ENCODE data around the genes ANXA3, CFAP299 and HNRNPDL.

GRCh38 chr4:77817621-77818100 is 1.5 kb downstream of the CNOT6L start:
- PRO-cap = no peak
- RAMPAGE, long total RNA, 2 experiments = no peak in any of the 2 experiments

DNA sequence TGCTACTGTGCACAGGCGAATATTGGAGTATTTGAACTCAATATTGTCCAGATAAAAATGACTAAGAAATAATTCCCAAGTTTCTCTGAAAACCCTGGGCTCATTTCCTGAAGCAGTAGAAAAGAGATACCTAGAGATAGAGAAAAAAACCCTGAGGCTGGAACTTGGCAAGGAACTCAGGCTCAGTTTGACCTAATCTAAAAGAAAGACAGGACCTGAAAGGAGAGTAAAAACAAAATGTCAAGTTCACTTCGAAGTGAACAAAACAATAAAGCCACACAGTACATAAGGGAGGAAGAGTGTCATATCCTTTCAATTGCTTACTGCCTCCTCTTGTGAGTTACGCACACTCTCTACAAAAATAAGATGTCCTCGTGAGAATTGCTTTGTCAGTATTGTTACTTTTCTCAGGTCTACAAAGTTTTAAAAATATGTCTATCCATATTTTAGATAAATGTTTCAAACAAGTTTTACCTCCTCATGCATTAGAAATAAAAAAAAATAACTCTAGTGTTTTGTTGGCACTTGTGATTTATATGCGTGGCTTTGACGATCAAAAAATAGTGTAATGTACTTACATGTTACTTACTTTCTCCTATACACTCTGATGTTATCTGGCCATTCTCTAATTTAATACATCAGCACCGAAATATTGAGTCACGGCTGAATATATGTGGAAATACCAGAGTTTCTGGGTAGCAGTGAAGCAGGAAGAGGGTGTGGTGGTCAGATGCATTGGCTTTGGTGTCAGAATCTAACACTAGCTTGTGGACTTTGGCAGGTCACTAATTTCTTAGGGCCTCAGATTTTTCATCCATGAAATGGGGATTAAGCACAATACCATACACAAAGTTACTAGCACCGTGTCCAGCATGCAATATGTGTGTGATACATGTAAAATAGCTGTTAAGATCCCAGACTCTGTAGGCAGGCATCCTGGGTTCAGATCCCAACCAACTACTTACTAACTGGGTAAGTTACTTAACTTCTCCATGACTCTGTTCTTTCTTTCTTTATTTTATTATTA is 8.1 kb upstream of the MRPL1 start:
- PRO-cap = bidirectional peak, plus-strand start at position 358 of the sequence, minus-strand start at position 258 of the sequence
- RAMPAGE, long total RNA, 2 experiments = no peak in any of the 2 experiments

- PRO-cap = bidirectional peak, plus-strand start at chr4:78551758, minus-strand start at chr4:78551815
- RAMPAGE, long total RNA, 2 experiments = start-site peak on the plus strand in 2 of 2 experiments, at chr4:78551703-78551820 at its widest, 305 to 2,567 reads per replicate
These were observed at the start of gene ANXA3 for GRCh38 chr4:78551509-78552420. ANXA3 (plus strand) TSS chr4:78551770.

GRCh38 chr4:78645695-78646793 is 94.5 kb downstream of the ANXA3 start:
- PRO-cap = bidirectional peak, plus-strand start at chr4:78646205, minus-strand start at chr4:78646089
- RAMPAGE, long total RNA, 2 experiments = no peak in any of the 2 experiments

DNA sequence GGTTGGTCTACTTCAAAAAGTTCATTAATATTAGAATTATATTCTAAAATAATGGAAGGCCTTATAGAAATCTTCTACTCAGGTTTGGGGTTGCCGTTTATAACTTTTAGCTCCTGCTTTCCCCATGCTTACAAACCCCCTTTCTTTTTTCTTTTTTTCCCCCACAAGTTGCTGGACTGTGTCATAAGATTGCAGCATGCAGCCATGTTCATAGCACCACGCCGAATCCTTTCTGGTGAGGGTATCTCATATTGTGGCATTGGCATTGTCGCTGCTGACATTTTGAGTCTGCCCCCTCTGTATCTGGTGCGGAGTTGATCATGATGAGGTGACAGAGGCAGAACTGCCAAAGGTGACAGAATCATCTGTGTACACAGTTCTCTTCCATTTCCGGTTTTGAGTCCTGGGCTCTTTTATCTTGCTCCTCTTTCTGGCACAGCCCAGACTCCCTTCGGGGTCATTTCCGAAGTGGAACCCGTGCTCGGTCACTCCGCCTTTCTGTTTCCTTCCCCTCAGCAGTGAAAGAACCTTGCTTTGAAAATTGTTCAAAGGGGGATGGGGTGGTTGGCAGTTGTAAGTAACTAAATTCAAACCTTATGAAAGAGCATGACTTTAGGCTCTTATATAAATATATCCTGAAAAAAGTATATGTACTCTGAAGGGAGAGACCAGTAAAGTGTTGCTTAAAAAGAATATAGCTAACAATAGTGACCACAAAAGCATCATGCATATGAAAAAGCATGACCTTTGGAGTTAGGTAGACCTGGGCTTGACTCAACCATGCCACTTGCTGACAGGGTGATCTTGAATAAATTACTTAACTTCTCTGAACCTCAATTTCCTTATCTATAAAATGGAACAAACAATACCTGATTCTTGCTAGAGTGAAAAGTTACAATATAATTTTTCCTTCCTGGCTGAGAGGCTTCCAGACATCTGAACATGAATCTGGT is 55.0 kb upstream of the BMP2K start:
- PRO-cap = no peak
- RAMPAGE, long total RNA, 2 experiments = no peak in any of the 2 experiments

GRCh38 chr4:78938290-78938755 is 915 bp downstream of the PAQR3 start:
- PRO-cap = no peak
- RAMPAGE, long total RNA, 2 experiments = no peak in any of the 2 experiments

DNA sequence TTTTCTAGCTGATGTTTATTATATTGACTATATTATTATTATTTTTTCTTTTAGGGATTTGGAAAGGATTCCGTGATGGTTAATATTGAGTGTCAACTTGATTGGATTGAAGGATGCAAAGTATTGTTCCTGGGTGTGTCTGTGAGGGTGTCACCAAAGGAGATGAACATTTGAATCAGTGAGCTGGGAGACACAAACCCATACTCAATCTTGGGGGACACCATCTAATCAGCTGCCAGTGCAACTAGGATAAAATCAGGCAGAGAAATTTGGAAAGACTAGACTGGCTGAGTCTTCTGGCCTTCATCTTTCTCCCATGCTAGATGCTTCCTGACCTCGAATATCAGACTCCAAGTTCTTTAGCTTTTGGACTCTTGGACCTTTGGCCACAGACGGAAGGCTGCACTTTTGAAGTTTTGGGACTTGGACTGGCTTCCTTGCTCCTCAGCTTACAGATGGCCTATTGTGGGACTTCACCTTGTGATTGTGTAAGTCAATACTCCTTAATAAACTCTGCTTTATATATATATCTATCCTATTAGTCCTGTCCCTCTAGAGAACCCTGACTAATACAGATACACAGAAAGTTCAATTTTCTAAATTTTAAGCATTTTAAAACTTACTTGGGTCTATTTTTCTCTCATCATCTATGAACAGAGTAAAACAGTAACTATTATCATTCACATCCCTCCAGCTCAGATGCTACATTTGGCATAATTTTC is 85.2 kb upstream of the GK2 start:
- PRO-cap = no peak
- RAMPAGE, long total RNA, 2 experiments = no peak in any of the 2 experiments

- PRO-cap = unidirectional peak, plus-strand start at chr4:80071093
- RAMPAGE, long total RNA, 2 experiments = no peak in any of the 2 experiments
These were observed 2.5 kb downstream of the ANTXR2 start for GRCh38 chr4:80070251-80071268.

DNA sequence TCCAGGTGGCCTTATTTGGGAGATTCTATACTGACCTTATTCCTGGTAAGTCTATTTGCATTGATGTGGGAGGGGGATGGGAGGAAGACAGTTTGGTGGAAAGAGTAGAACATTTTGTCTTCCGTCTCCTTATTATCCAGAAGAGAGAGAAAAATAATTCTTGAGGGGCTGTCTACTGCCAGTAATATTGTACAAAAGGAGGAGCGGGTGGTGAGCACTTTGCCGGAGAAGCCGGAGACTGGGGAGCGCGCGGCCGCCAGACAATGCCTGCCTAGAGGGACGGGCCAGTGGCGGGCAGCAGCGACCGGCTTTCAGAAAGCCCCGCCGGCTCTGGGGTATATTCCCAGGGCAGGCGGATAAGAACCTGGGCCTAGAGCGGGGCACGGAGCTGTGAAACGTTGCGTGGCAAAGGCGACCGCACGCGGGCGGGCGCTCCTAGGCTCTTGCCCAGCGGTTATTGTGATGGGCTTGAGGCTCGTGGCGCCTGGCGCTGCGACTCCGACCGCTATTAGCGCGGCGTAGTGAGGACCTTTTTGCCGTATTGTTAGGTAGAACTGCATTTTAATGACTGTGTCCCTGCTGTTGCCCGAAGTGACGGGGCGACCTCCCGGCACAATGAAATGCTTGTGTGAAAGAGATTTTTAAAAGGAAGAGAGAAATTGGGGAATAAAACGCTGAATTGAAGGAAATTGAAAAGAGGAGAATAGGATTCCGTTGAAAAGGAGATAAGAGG is 582 bp downstream of the PRDM8 start:
- PRO-cap = no peak
- RAMPAGE, long total RNA, 2 experiments = no peak in any of the 2 experiments

DNA sequence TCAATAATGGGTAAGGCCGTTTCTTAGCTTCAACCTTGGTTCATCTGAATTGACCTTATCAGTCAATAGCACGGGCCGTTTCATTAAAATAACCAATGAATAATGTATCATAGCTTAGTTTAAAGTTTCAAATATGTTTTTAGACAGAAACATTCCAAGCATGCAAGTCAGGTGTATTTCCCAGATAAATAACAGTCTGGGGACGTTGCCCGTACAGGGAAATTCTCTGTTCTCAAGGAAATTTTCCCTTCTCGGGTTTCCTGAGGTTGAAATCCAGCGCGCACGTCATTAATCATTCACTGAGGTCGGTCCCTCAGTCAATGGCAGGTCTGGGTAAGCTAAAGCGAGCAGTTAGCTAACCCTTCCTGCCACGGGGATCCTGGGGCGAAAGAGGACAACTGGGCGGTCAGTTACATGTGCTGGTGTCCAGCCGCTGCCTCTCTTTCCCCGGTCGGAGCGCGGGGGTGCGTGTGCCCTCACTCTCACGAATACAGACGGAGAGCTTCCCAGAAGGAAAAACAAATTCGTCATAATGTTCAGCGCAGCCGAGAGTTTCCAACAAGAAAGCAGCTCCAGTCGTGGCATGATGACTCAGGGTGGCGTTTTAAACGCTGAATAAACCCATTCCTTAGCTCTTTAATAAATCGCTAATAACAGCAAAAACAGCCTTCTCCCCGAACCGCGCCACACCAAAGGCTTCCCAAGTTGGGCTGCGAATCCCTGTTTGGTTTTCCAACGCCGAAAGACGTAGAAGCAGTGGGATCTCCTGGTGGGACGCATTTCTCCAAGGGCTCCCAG is 903 bp upstream of the FGF5 start:
- PRO-cap = no peak
- RAMPAGE, long total RNA, 2 experiments = no peak in any of the 2 experiments

GRCh38 chr4:80335311-80336247 is at the start of gene CFAP299:
CFAP299 (plus strand) TSS chr4:80335730.
- PRO-cap = no peak
- RAMPAGE, long total RNA, 2 experiments = start-site peak on the plus strand in 1 of 2 experiments, at chr4:80335751-80335757 at its widest, 53 reads per replicate

GRCh38 chr4:80439499-80440143 is 104.1 kb downstream of the CFAP299 start:
- PRO-cap = no peak
- RAMPAGE, long total RNA, 2 experiments = no peak in any of the 2 experiments

GRCh38 chr4:80572462-80572662 is 236.8 kb downstream of the CFAP299 start:
- PRO-cap = no peak
- RAMPAGE, long total RNA, 2 experiments = no peak in any of the 2 experiments

DNA sequence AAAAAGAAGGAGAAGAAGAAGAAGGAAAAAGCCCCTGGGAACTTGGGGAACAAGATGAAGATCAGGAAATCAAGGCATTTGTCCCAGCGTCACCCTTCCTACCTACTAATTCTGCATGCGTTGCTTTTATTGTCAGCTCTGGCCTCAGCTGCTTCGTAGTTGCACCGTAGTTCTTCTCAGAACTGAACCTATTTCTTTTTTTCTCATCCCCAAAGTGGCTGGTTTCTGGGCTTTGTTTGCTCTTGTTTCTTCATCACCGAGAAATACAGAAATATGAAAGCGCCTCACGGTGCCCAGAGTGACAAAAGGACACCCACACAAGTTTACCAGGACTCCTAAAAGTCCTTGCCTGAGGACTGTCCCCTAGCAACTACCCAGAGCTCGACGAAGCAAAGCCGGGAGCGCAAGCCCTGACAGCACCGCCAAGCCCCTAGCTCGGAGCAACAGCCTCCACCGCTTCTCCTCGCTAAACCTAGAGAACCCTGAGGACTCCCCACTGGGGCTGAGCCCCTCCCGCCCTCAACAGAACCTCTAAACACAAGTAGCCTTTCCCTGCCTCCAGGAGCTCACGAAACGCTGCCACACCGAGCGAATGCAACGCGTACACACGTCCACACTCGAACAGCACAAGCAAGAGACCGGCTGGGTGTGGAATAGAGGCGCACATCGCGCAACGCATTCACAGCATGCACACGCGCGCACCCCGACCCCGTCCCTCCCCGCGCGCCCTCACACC is 688 bp downstream of the PRKG2 start:
- PRO-cap = no peak
- RAMPAGE, long total RNA, 2 experiments = no peak in any of the 2 experiments

GRCh38 chr4:81421463-81421754 is 50.3 kb downstream of the RASGEF1B start:
- PRO-cap = no peak
- RAMPAGE, long total RNA, 2 experiments = no peak in any of the 2 experiments

GRCh38 chr4:81472755-81473587 is 1.3 kb upstream of the RASGEF1B start:
- PRO-cap = no peak
- RAMPAGE, long total RNA, 2 experiments = no peak in any of the 2 experiments

GRCh38 chr4:81562010-81562650 is 90.4 kb upstream of the RASGEF1B start:
- PRO-cap = no peak
- RAMPAGE, long total RNA, 2 experiments = no peak in any of the 2 experiments

DNA sequence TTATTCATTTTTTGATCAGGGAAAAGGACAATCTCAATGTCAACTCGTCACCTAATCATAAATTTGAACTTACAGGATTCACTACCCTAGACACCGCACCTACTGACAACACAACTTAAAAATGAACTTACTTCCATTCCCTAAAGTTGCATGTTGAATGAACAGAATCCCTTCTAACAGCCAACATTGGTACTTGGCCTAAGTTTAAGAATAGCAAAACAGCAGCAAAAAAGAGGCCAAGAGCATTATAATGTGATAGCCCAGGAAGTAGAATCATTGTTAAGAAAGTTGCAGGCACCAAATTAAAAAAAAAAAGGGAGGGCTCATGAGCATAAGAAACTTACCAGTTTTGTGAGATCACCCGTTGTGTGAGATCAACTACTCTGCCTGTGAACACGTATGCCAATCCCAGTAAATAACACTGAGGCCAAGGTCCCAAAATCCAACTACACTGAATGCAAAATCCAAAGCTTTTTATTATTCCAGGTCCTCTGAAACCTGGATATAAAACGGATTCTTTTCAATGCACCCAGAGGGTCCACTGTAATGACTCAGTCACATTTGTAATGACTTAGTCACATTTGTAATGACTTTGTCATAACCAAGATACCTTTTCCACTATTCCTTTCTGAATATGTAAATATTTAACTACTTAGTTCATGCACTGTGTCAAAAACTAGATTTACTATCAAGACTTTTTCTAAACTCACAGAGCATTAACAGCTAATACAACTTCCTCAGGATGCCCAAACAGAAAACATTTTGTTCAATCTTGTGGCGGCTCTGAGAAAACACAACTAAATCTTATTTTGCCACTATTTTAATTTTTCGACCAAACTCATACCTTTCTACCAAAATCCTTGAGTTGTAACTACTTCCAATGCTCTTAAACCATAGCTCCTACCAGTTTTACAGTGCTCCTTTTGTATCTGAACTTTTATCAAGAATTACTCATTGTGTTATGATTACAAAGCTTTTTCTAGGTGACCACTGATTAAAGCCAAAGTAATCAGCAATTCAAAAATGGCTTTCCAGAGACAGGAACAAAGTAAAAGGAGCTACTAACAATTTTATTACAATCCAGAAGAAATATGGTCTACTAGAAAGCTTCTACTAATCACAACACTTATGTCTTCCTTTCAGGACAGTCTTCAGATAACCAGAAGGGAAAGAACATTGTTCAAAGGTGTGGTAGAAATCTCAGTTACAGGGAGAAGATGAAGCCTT is 6.6 kb downstream of the HNRNPDL start:
- PRO-cap = no peak
- RAMPAGE, long total RNA, 2 experiments = no peak in any of the 2 experiments

- PRO-cap = bidirectional peak, plus-strand start at chr4:82430091, minus-strand start at chr4:82429982; unidirectional peak, minus-strand start at chr4:82430204; bidirectional peak, plus-strand start at chr4:82430590, minus-strand start at chr4:82430451
- RAMPAGE, long total RNA, 2 experiments = start-site peak on the minus strand in 1 of 2 experiments, at chr4:82430409-82430469 at its widest, 33 reads per replicate
These were observed at the start of gene HNRNPDL for GRCh38 chr4:82429698-82430549. HNRNPDL (minus strand) TSS chr4:82430462.

GRCh38 chr4:82688203-82688600 is 110.4 kb downstream of the SCD5 start:
- PRO-cap = unidirectional peak, plus-strand start at chr4:82688302
- RAMPAGE, long total RNA, 2 experiments = no peak in any of the 2 experiments